Omental fat pad (tissue), 4 donors: ENCODE data around the genes GHRHR and ITPRID1.

DNA sequence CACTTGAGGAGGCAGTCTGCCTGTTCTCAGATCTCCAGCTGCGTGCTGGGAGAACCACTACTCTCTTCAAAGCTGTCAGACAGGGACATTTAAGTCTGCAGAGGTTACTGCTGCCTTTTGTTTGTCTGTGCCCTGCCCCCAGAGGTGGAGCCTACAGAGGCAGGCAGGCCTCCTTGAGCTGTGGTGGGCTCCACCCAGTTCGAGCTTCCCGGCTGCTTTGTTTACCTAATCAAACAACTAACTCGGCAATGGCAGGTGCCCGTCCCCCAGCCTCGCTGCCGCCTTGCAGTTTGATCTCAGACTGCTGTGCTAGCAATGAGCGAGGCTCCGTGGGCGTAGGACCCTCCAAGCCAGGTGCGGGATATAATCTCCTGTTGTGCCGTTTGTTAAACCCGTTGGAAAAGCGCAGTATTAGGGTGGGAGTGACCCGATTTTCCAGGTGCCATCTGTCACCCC, 36.5 kb upstream of the MTURN start:
- PRO-cap = no peak
- RAMPAGE, long total RNA, 4 experiments = no peak in any of the 4 experiments

- PRO-cap = no peak
- RAMPAGE, long total RNA, 4 experiments = no peak in any of the 4 experiments
Observed at GRCh38 chr7:30633552-30634167, 39.0 kb downstream of the GARS1 start.

GRCh38 chr7:30643318-30643729, 38.9 kb downstream of the CRHR2 start:
- PRO-cap = no peak
- RAMPAGE, long total RNA, 4 experiments = no peak in any of the 4 experiments

DNA sequence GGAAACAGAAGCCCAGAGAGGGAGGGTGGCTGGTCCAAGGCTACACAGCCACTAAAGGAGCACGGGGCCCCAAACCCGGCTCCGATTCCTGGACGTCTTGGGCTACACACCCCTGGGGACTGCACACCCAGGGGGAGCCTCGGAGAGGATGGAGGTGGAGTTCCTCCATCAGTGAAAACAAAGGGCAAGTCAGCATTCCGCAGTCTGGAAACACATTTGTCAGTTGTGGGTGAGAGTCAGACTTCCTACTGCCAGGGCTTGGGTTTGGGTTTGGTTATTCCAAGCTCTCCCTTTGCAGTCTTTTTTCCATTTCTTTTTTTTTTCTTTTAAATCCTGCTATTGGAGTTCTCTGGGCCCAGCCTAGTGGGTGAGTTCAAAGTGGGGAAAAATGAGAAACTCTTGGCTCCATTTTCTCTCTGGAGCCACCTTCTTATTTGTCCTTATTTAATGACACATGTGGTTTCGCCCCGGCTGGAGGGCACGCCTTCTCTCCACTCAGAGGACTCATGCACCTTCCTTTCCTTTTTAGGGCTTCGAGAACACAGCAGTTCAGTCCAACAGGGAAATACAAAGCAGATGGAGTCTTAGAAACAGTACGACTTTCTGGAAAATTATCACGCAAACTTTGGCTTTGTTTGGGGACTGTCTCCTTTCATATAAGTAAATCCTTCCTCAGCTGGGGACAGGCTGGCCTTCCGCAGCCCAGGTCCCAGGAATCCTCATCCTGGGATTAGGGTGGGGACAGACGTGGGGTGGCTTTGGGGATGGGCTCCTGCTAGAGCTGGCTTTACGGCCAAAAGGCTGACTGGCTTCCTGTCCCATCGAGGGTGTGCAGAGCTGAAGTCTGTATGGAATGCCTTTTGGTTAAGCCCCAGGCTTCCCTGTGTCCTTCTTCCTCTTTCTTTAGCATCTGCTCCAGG, 59.7 kb upstream of the AQP1 start:
- PRO-cap = no peak
- RAMPAGE, long total RNA, 4 experiments = no peak in any of the 4 experiments

- PRO-cap = no peak
- RAMPAGE, long total RNA, 4 experiments = no peak in any of the 4 experiments
Observed at GRCh38 chr7:30905634-30905966, 6.1 kb upstream of the AQP1 start.

DNA sequence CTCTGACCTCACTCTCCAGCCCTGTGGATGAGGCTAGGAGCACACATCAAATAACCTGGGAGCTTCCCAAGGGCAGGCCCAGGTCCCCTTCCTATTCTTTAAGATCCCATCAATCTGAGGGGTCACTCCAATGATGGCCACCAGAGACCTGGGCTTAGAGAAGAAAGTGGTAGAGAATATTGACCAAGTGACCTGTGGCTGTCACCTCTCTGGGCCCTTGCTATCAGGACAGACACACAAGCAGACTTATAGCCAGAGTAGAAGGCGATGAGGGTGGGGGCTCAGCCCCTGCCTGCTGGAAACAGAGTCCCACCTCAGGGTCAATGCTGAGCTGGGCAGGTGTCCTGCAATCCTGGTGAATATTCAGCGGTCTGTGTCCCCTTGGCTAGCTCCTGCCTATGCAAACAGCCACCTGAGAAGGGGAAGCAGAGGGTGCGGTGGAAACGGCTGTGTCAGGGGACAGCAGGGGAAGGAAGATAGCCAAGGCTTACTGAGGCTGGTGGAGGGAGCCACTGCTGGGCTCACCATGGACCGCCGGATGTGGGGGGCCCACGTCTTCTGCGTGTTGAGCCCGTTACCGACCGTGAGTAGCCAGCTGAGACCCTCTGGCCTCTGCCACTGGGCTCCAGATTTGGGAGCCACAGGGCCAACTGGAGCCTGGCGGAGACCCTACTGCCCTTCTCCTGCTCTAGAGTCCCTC, at the start of gene GHRHR:
TSS of gene GHRHR (plus strand) at position 411 of the 700 bp plus-strand sequence.
- PRO-cap = no peak
- RAMPAGE, long total RNA, 4 experiments = no peak in any of the 4 experiments

DNA sequence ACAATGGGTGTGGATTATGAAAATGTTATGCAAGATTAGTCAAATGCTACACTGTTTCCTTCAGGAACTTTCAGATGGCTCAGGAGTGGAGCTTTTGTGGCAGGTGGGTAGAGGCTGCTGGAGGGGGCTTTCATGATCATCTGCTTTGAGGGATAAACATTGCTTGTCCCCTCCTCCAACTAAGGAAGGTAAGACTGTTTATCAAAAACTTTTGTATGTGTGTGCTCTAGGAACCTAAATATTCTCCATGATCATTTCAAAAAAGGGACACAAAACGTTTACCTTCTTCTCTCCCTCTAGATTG, at the start of gene ITPRID1:
TSS of gene ITPRID1 (plus strand) at position 73 of the 304 bp plus-strand sequence.
- PRO-cap = no peak
- RAMPAGE, long total RNA, 4 experiments = no peak in any of the 4 experiments

DNA sequence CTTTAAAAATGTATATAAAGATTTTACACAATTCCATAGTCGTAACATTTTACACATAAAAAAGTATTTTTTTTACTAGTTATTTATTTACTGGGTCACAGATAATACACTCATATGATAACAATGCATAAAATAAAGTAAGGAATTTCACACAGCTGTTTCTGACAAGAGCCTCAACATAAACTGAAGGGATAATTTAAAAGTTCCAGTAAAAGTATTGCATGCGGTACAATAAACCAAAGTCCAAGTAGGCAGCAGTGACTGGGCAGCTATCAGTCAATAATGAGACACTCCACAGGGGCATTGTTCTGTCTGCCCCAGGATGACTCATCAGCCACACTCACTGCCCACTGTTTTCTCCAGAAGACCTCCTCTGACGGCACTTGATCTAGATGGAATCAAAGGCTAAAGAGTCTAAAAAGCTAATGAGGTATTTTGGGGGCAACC, 174.8 kb downstream of the AVL9 start:
- PRO-cap = no peak
- RAMPAGE, long total RNA, 4 experiments = no peak in any of the 4 experiments

DNA sequence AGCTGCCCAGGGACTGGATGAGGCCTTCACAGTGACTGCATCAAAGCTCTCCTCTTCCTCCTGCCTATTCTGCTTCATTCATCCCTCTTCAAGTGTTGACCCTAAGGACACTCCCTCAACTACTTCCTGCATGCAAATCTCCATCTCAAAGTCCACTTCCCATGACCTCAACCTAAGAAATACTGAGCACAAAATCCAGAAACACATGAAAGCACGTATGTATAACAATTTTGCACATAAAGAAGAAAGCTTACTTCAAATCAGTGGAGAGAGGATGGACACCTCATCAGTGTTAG, 182.4 kb downstream of the AVL9 start:
- PRO-cap = no peak
- RAMPAGE, long total RNA, 4 experiments = no peak in any of the 4 experiments

DNA sequence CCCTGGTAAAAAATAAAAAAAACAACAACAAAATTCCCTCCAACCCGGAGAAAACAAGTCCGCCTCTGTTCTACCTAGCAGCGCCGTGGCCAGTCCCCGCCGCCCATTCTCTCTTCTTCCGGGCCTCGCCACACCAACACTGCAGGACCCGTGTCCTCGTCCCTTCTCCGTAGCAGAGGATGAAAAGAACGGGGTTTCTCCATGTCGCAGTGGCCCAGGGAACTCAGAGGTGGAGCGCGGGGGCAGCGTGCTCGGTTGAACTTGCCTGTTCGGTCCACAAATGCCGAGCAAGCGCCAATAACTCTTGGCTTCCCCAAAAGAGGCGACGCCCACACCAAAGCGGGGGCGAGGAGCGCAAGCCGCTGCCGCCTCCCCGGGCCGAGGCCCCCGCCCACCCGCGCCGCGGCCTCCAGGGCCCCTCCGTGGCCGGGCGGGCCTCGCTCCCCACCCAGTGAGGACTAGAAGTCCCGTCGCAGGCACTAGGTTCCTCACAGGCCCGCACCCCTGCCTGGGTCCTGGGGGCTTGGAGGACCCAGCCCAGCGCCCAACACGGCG, 14.9 kb upstream of the FKBP9 start:
- PRO-cap = no peak
- RAMPAGE, long total RNA, 4 experiments = no peak in any of the 4 experiments

GRCh38 chr7:32992943-32993209, 35.6 kb downstream of the FKBP9 start:
- PRO-cap = no peak
- RAMPAGE, long total RNA, 4 experiments = no peak in any of the 4 experiments

GRCh38 chr7:33044283-33044754, 18.3 kb downstream of the NT5C3A start:
- PRO-cap = no peak
- RAMPAGE, long total RNA, 4 experiments = no peak in any of the 4 experiments

DNA sequence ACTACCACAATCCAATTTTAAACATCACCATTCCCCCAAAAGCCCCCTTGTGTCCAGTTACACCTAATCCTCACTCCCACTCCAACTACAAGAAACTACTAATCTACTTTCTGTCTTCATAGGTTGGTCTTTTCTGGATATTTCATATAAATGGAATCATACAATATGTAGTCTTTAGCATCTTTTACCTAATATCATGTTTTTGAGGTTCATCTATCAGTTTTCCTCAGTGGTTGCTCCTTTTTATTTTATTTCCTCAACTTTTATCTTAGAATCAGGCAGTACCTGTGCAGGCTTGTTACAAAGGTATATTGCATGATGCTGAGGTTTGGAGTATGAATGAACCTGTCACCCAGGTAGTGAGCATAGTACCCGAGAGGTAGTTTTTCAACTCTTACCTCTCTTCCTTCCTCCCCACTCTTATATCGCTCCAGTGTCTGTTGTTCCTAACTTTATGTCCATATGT, 273.1 kb downstream of the BBS9 start:
- PRO-cap = no peak
- RAMPAGE, long total RNA, 4 experiments = no peak in any of the 4 experiments

GRCh38 chr7:33722327-33723255, 182.7 kb upstream of the BMPER start:
- PRO-cap = no peak
- RAMPAGE, long total RNA, 4 experiments = no peak in any of the 4 experiments

GRCh38 chr7:33733743-33734375, 171.5 kb upstream of the BMPER start:
- PRO-cap = no peak
- RAMPAGE, long total RNA, 4 experiments = no peak in any of the 4 experiments

DNA sequence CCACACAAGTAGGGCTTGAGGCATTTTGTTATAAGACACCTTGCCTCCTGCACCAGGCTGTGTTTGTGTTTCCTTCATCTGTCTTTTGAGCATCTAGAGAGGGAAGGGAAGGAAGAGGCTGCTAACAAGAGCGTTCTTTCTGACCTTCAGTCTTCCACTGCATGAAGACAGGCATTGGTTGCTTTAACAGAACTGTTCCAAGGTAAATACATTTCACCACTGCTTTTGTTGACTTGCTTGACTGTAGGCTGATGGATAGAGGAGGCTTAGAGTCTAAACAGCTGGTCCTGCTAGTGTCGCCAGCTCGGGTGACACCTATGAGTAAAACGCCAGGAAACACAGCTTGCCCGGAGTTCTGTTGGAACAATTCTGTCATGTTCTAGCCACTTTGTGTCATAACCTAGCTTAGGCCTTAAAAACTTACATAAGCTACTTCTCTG, 252.9 kb downstream of the BMPER start:
- PRO-cap = no peak
- RAMPAGE, long total RNA, 4 experiments = no peak in any of the 4 experiments

DNA sequence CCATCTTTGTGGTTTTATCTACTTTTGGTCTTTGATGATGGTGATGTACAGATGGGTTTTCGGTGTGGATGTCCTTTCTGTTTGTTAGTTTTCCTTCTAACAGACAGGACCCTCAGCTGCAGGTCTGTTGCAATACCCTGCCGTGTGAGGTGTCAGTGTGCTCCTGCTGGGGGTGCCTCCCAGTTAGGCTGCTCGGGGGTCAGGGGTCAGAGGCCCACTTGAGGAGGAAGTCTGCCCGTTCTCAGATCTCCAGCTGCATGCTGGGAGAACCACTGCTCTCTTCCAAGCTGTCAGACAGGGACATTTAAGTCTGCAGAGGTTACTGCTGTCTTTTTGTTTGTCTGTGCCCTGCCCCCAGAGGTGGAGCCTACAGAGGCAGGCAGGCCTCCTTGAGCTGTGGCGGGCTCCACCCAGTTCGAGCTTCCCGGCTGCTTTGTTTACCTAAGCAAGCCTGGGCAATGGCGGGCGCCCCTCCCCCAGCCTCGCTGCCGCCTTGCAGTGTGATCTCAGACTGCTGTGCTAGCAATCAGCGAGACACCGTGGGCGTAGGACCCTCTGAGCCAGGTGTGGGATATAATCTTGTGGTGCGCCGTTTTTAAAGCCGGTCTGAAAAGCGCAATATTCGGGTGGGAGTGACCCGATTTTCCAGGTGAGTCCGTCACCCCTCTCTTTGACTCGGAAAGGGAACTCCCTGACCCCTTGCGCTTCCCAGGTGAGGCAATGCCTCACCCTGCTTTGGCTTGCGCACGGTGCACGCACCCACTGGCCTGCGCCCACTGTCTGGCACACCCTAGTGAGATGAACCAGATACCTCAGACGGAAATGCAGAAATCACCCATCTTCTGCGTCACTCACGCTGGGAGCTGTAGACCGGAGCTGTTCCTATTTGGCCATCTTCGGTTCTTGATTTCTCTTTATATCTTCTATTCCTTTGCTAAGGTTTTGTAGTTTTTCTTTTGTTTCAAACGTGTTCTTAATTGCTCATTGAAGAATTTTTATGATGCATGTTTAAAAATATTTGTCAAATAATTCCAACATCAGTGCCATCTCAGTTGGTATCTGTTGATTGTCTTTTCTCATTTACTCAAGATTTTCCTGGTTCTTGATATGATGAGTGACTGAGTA, 269.7 kb downstream of the BMPER start:
- PRO-cap = no peak
- RAMPAGE, long total RNA, 4 experiments = no peak in any of the 4 experiments

- PRO-cap = no peak
- RAMPAGE, long total RNA, 4 experiments = no peak in any of the 4 experiments
Observed at GRCh38 chr7:35038028-35038333, 696 bp upstream of the DPY19L1 start.

GRCh38 chr7:35248947-35250316, 4.5 kb downstream of the TBX20 start:
- PRO-cap = no peak
- RAMPAGE, long total RNA, 4 experiments = no peak in any of the 4 experiments

- PRO-cap = no peak
- RAMPAGE, long total RNA, 4 experiments = no peak in any of the 4 experiments
Observed at GRCh38 chr7:35257091-35258009, 3.5 kb upstream of the TBX20 start.